Rectum (tissue), 1 donor: ENCODE data around the genes UGT1A9, UGT1A7 and ARL4C.

DNA sequence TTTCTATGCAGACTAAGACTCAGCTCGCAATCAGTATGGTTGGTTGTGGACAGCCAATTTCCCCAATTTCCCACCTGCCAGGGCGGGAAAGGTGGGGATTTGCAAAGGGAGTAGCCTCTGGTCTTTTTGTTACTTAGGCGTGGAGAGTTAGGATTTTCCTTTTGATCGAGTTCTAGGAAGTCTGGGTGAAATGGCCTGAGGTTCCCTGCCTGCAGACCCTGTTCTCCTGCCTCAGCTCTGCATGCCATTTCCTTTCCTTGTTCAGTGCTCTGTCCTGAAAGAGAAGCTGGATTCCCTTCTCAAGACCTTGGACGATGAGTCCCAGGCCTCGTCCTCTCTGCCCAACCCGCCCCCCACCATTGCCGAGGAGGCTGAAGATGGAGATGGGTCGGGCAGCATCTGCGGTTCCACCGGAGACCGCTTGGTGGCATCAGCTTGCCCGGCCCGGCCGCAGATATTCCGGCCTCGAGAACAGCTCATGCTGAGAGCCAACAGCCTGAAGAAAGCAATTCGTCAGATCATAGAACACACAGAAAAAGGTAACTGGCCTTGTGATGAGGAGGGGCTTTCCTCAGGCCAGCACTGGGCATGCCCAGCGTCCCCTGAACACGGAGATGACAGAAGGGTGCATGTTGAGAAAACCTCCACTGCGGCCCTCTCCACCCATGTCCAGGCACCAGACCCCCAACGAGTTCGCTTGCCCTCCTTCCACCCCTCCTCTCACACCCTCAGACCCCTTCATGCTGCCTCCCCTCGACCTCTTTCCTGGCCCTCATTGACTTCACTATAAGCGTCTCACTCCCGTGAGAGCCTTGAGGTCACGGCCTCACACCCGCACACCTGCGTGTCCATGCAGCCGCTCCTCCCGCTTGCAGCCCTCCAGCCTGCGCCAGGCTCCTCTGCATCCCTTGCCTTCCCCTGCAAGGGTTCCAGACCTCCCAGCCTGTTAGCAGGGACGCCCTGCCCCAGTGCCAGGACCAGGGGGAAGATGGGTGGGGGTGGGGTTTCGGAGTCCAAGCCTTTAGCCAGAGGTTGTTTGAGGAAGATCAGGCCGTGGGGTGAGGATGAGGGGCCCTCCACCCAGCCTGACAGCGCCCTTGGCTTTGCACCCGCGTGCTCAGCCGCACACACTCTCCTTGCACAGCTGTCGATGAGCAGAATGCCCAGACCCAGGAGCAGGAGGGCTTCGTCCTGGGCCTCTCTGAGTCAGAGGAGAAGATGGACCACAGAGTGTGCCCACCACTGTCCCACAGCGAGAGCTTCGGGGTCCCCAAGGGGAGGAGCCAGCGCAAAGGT is 95.0 kb downstream of the DGKD start:
- PRO-cap: bidirectional peak, plus-strand start at position 690 of the sequence, minus-strand start at position 455 of the sequence

DNA sequence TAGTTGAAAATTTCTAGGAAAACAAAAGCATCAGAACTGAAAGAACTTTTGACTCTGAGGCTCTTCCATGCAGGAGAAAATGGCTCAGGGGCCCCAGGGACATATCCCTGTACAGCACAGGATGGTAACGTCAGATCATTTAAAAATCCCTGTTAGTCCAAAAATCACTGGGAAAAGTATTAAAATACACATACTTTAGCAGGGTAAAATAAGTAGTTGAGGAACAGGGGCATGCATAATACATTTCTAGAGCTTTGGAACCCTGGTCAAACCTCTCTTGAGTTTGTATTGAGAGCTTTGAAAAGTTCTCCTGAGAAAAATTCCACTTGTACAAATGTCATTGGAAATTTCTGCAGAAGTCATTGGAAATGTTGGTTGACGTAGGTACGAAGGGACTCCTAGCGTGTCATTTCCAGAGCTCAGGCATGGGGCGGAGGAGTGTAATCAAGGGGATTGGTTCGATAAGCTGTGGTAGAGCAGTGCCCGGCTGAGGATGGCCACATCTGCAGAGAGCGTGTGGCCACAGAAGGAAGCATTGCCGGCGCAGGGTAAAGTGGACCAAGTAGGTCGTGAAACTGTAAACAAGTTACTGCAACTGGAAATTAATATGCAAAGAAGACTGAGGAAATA is 101.6 kb downstream of the DGKD start:
- PRO-cap: no peak

- PRO-cap: no peak
These were observed 52.7 kb downstream of the USP40 start for GRCh38 chr2:233513925-233514279.

DNA sequence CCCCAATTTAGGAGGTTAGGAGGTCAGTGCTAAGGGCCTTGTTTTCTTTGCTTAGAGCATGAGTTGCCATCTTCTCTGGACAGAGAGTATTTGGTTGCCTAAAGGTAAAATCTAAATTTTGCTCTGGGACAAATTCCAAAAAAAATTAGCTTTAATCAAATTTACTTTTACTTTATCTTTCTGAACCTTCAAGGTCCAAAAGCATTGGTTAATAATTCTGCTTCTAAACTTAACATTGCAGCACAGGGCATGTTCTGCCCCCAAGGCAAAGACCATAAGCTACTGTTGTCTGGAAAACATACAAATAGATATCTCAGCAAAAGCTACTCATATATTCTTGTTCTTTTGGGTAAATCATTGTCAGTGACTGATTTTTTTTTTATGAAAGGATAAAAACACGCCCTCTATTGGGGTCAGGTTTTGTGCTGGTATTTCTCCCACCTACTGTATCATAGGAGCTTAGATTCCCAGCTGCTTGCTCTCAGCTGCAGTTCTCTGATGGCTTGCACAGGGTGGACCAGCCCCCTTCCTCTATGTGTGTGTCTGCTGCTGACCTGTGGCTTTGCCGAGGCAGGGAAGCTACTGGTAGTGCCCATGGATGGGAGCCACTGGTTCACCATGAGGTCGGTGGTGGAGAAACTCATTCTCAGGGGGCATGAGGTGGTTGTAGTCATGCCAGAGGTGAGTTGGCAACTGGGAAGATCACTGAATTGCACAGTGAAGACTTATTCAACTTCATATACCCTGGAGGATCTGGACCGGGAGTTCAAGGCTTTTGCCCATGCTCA is at the start of gene UGT1A9:
TSS of gene UGT1A9 (plus strand) at position 462 of the 788 bp plus-strand sequence.
- PRO-cap: no peak

- PRO-cap: no peak
These were observed at the start of gene UGT1A7 for GRCh38 chr2:233681633-233682015. UGT1A7 (plus strand) TSS chr2:233681901.

DNA sequence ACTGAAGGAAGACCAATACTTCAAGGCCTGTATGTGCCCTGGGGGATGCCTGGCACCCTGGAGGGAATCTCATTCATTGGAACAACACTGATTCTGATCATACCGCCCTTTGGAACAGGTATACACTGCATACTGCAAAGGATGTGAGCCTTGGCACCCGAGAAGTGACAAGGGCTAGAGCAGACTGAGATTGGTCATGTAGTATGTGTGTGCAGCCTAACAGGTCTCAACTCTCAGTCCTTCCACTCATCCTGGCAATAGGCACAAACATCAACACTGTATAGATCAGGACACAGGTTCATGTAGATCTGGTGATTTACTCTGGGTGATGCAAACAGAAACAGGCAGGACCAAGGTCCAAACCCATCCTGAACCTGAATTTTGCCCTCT is 151.3 kb downstream of the SPP2 start:
- PRO-cap: no peak

DNA sequence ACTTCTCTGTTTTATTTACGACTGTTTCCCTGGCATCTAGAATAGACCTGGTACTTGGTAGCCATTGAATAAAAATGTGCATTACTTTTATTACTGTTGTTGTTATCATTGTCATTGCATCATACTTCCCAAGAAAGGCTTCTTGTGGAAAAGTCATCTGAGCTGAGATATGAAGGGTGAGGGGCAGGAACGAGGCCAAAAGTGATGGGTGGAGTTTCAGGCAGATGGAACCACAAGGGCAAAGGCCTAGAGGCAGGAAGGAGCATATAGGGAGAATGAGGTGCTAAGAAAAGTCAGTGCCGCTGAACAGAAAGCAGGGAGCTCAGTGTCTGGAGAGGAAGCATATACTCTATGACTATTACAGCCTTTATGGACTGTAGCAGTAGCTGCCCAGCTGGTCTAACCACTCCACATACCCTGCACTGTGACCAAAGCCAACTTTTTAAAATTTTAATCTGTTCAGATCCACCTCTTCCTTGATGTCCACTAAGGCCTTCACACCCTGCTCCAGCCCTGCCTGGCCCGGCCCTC is 219.3 kb downstream of the SPP2 start:
- PRO-cap: no peak

DNA sequence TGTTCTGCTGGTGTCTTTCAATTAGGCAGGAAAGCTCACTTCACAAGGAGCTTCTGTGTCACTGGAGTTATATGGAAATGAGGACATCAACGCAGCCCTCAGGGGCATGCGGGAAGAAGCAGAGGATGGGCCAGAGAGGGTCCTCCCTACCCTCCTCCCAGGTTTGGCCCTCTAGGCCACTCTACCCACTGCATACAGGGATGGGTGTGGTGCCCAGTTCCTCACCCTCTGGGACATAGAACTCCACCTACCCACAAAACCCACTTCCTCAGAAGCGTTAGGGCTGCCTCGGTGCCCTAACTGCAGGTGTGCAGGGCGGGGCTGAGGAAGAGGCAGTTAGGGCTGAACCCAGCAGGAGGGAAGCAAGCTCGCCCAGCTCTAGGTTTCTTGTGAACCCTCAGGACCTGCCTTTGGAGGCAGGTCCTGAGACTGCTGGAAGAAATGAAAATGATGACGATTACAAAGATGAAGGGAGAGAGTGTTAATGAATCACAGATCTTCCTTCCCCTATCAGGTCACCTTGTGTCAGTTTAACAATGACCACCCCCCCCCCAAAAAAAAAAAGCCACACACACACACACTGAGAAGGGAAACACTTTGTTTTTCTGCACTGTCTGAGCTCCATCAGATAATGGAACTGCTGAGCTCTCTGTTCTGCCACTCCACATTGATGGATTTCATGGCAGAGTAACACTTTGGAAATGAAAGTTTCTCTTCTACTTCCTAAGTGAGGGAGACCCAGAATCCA is 70.9 kb downstream of the ARL4C start:
- PRO-cap: no peak

DNA sequence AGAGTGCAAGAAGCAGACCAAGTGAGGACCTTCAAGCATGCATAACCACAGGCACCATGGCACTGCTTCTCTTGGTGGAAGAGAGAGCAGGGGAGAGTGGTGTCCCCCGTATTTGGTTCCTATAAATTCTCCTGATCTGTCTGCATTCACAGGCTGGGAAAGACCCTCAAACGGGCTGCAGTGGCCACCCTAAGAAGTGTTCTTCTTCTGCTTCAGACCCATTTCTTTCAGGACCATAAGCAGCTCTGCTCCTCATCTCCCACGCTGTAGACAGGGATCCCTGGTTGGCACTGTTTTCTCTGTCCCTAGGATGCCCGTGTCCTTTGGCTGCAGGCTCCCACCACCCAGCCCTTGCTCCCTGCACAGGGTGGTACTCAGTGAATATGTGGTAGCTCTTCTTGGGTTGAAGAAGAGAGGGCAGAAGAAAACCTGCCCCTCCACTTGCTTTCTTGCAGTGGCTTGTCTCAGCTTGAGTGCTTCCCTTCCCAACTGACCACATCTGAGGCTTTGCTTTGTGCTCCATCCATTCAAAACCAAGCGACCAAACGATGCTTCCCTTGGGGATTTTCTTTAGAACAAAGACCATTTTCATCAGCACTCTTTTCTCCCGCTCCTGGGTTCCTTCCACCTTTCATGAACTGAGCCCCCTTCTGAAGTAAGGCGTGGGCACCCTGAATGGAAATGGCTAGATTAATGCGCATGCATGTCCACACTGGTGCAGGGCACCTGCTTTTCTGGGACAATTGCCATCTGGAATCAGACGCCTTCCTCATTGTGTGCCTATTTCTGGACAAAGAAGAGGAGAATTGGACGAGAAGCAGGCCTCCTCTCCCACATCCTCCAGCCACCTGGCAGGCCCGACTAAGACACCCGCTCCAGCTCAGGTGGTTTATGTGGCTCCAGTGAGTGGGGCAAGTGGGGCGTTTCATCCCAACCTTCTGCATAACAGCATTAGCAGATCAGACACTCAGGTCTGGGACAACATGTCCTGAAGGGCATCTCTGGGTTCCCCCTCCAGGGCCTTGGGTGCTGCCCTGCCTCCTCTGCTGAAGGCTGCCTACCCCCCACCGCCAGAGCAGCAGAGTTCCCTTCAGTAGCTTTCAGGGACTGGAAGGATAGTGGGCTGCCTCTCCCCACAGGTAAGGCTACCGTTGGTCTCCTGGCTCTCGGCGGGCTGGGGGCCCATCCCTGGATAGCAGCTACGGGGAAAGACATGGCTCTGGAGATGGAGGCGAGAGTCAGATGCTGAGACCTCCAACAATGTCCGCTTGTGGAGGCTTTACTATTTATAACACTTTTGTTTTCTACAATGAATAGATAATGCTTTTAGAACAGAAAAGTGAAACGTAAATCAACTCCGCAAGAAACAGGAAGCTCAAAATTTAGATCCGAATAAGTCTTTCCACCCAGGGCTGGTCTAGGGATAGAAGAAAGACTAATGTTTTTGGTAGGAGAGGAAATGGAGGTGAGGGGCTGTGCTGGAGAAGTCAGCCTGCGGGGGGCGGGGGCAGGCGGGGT is 58.9 kb downstream of the ARL4C start:
- PRO-cap: unidirectional peak, plus-strand start at position 793 of the sequence

GRCh38 chr2:234494563-234494759 is 2.4 kb downstream of the ARL4C start:
- PRO-cap: no peak

- PRO-cap: bidirectional peak, plus-strand start at chr2:234497187, minus-strand start at chr2:234497058
These were observed at the start of gene ARL4C for GRCh38 chr2:234496899-234497809. ARL4C (minus strand) TSS chr2:234497081.

GRCh38 chr2:234677036-234677327 is 180.1 kb upstream of the ARL4C start:
- PRO-cap: no peak

- PRO-cap: no peak
These were observed 181.9 kb upstream of the SH3BP4 start for GRCh38 chr2:234769734-234770423.

DNA sequence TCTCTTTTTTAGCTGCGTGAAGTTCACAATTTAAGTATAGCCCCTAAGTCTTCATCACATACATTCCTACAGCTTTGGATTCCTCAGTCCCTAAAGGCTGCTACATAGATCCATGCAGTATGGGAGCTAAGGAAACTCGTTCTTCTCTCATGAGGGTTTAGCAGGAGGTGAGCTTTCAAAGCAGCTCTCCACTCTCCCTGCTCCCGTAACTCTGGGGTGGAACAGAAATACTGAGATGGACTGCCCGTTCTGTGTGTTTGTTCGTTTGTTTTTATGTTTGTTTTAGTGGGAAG is 156.6 kb upstream of the SH3BP4 start:
- PRO-cap: no peak

DNA sequence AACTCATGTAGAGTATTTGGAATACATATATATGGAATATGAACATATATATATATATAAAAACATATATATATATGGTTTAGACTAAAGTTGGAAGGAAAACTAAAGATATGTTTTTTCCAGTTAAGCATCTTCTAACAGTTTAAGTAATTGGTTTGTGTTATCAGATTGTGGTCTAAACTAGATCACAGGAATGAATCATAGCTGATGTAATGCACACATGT is 71.5 kb upstream of the SH3BP4 start:
- PRO-cap: no peak

DNA sequence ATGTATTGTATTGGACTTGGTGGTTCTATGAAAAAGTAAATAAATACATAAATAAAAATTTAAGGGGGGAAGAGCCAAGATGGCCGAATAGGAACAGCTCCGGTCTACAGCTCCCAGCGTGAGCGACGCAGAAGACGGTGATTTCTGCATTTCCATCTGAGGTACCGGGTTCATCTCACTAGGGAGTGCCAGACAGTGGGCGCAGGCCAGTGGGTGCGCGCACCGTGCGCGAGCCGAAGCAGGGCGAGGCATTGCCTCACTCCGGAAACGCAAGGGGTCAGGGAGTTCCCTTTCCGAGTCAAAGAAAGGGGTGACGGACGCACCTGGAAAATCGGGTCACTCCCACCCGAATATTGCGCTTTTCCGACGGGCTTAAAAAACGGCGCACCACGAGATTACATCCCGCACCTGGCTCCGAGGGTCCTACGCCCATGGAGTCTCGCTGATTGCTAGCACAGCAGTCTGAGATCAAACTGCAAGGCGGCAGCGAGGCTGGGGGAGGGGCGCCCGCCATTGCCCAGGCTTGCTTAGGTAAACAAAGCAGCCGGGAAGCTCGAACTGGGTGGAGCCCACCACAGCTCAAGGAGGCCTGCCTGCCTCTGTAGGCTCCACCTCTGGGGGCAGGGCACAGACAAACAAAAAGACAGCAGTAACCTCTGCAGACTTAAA is 63.4 kb upstream of the SH3BP4 start:
- PRO-cap: no peak

GRCh38 chr2:234932508-234933132 is 19.2 kb upstream of the SH3BP4 start:
- PRO-cap: no peak

DNA sequence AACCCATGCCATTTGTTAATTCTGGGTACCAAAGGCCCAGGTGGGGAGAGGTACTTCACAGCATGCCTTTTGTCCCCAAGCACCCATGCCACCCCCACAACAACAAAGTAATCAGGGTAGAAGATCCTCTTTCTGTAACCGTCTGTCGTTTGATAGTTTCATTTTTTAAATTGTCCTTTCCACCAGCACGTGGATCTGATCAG is 2.3 kb downstream of the SH3BP4 start:
- PRO-cap: no peak

DNA sequence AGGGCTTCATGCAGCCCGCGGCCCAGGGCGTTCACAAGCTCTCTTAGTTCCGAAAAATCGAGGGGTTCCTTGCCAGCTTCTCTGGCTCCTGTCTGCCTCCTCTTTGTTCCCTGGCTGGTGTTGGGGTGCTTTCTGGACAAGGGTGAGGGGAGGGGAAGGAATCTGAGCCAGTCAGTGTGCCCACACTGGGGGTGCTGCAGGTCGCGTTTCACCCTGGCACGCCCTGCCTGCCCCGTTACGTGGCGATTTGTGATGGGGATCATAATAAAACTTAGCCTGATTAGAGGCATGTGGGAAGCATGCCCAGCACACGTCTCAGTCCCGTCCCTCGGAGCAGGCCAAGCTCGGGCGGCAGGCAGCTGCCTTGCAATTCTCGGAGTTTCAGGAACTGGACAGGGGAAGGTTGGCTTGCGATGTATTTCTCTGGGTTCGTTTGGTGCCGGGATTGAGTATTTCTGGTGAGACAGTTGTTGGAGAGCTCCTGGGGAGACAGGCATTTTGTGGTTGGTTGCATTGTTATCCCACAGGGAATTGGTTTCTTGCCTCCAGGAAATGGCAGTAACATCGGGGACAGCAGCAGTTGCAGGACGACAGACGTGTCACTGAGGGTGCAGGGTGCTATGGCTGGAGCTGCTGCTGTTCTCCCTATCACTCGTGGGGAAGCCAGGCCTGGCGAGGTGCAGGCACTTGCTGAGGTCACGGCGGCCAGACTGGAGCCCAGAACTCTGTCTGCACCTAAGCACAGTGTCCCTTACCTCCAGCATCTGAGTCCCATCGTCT is 23.0 kb downstream of the SH3BP4 start:
- PRO-cap: no peak

GRCh38 chr2:234979236-234979891 is 27.5 kb downstream of the SH3BP4 start:
- PRO-cap: no peak